A673 (cell line): ENCODE measurements around the gene STAT1.

- PRO-cap = bidirectional peak, plus-strand start at chr2:190408868, minus-strand start at chr2:190408693
Observed at GRCh38 chr2:190408524-190409308, 561 bp downstream of the MFSD6 start.

GRCh38 chr2:190471553-190472051 lies 62.9 kb downstream of the NEMP2 start:
- PRO-cap = no peak

- PRO-cap = no peak
Observed at GRCh38 chr2:190504905-190505335, 29.6 kb downstream of the NEMP2 start.

- PRO-cap = no peak
Observed at GRCh38 chr2:190678256-190679193, 29.6 kb downstream of the NAB1 start.

GRCh38 chr2:190679780-190680203 lies 30.9 kb downstream of the NAB1 start:
- PRO-cap = no peak

DNA sequence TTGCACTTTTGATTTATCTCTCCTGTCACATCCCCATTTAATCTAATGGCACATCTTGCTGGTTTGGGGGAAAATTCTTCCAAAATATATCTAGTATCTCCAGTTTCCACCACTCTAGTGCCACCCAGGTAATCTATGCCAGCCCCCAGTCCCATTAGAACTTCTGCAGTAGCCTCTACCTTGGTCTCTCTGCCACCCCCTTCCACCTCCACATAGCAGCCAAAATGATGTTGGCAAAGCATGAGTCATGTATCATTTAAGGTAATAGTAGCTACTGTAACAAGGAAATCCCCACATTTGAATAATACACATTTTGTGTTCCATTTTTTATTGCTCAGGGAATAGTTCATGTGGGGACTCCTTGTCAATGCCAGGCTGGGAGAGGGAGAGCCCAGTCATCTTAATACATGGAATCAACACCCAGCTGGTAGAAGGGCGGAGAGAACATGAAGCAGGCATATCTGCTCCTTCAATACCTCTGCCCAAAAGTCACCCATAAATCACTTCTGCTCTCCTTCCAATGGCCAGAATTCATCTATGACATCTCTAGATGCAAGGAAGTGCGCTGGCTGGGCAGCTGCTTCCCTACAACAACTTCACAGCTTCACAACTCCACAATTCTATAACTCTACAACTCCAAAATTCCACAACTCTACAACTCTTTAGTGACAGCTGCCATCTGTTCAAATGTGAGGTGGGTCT lies 70.7 kb upstream of the GLS start:
- PRO-cap = no peak

DNA sequence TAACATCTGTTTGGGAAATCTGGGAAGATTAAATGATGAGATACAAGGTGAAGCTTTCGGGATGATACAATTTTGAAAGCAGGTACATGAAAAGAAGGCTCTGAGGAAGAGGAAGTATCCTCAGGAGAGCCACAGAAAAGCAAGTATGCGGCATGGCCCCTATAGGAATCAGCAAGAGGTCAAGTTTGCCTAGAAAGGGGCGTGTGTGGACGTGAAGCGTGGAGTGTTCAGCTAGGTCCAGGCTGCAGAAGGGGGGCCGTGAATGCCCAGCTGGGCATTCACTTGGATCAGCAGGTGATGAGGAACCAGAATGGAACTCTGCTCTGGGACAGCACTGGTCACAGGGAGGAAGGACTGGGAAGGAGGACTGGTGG lies 19.9 kb downstream of the STAT1 start:
- PRO-cap = no peak

DNA sequence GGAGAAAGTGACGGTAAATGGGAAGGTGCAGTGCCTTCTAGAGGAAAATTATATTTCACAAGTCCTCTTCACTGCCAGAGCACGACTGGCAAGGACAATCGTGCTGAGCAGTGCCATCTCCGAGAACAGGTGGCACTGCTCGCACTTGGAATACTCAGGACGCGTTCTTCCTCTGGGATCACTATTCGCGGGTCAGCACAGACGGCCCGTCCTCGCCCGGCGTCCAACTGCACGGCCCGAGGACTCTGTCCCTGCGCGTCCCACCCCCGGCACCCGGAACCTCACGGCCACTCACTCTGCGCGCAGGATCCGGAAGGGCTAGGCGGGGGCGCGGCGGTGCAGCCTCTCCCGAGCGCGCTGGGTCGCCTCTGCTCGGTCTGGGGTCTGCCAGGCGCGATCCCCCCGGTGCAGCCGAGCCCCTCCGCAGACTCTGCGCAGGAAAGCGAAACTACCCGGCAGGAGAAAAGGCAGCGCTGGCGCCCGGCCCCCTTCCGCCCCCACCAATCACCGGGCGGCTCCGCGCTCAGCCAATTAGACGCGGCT lies at the start of gene STAT1:
TSS of gene STAT1 (minus strand) at position 449 of the 543 bp plus-strand sequence.
- PRO-cap = unidirectional peak, plus-strand start at position 181 of the sequence; bidirectional peak, plus-strand start outside the sequence, minus-strand start at position 434 of the sequence

GRCh38 chr2:191064430-191065037 lies 50.6 kb upstream of the STAT1 start:
- PRO-cap = no peak

DNA sequence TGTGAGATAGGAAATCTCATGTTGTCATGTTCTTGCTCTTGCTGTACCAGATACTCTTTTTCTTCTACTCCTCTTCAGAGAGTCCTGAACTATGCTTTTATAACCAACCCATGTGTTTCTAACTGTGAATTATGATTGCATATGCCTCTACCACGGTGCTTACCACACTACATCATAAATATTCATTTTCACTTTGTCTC lies 23.6 kb downstream of the STAT4 start:
- PRO-cap = no peak

DNA sequence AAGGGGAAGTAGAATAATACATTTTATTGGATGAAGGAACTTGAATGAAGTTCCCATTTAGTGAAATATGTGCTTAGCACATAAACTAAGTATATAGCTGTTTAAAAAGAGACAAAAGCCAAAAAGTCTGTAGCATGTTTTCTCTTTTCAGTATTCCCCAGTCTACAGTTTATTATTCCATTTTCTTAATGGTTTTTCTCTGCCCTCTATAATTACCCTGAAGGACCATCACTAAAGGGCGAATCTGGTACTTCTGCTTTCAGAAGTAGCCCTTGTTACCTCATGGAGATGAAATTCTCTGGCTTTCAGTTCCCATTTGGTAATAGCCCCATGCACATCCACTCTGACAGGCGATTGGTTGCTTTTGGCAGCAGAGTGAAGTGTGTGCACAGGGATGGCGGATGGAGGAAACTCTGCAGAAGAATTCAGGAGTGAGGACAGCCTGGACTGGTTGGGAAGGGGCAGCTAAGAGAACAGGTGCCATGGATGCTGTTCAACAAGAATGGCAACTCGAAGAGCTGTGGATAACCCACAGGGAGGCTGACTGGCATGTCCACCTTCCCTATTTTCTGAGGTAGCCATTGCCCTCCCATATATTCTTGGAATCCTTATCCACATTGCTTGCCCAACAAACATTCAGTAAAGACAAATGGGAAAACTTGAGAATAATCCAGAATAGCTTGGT lies 66.3 kb upstream of the NABP1 start:
- PRO-cap = no peak

DNA sequence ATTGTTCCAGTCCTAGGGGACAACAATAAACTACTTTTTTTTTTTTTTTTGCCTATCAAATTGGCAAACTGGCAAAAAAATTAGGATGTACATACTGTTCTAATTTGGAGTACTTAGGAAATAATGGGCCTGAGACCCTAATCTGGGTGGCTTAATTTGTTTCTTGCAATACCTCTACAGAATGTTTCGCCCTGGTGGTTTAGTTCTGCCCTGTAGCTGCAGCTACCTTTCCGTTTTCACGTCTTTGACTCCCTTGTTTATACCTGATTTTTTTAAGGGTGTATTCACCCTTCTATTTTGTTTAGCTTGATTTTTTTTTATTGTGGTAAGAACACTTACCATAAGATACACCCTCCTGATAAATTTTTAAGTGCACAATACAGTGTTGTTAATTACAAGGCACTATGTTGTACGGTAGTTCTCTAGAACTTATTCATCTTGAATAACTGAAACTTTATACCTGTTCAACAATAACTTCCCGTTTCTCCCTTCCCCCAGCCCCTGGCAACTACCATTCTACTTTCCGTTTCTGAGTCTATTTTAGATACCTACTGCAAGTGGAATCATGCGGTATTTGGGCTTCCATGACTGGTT lies 49.0 kb upstream of the NABP1 start:
- PRO-cap = no peak

GRCh38 chr2:191677113-191677777 lies 691 bp upstream of the NABP1 start:
- PRO-cap = bidirectional peak, plus-strand start at chr2:191677460, minus-strand start at chr2:191677401; unidirectional peak, minus-strand start at chr2:191677694

GRCh38 chr2:191677938-191677991 lies 171 bp upstream of the NABP1 start:
- PRO-cap = no peak

DNA sequence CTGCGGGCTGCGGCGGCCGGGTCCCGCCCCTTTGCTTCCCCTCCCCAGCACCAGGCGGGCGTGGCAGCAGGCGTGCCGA lies 105 bp upstream of the NABP1 start:
- PRO-cap = no peak

GRCh38 chr2:191683989-191684459 lies 6.1 kb downstream of the NABP1 start:
- PRO-cap = no peak

DNA sequence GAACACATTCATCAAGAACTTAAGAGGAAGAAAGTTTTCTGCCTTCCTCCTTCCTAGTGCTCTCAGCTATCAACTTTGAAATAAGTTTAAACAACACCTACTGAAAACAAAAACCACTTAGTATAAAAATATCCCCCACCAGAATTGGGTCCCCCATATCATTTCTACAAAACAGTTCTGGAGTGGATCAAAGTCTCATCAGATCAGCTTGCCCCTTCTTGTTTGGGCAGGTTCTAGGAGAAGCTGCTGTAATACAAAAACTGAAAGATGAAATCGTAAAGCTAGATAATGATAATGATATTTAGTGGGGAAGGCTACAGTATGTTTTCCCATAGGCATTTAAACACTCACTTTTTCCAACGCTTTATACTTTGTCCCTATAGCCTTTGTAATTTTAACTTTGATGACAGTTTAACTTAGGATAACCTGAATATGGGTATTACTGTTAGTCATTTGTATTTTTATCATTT lies 10.5 kb downstream of the NABP1 start:
- PRO-cap = no peak

GRCh38 chr2:191844685-191845986 lies 1.8 kb downstream of the CAVIN2 start:
- PRO-cap = no peak

DNA sequence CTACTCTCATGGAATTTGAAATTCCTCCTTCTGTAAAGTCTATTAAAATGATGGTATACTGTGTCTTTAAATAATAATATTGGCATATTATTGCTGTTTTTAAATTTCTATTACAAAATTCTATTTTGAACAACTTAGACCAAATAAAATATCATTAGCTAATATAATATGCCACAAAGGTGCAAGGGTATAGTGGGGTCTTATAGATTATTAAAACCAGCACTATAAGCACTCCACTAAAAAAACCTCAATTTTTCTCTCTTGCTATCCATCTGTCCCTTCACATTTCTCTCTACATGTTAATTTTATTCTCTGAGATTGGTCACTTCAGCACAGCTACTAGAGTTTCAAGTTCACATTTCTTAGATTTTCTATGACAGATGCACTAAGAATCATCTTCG lies 28.2 kb upstream of the TMEFF2 start:
- PRO-cap = no peak

DNA sequence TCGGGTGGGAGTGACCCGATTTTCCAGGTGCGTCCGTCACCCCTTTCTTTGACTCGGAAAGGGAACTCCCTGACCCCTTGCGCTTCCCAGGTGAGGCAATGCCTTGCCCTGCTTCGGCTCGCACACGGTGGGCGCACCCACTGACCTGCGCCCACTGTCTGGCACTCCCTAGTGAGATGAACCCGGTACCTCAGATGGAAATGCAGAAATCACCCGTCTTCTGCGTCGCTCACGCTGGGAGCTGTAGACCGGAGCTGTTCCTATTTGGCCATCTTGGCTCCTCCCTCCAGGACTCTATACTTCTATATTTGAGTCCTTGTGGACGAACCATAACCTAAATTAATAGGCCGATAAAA lies 583.8 kb upstream of the SLC39A10 start:
- PRO-cap = no peak